Skeletal muscle cell (primary cell): ENCODE measurements around the genes SLC13A1, IQUB and NDUFA5.

- RRBS, result no CpG with 5 or more reads among the region's 29 CpGs
Measured at GRCh38 chr7:118214432-118214947, 10.0 kb upstream of the ANKRD7 start.

GRCh38 chr7:120856498-120857512 lies 1.1 kb downstream of the TSPAN12 start:
- RRBS, result no CpG with 5 or more reads among the region's 52 CpGs

- RRBS, result no CpG with 5 or more reads among the region's 1 CpG
Measured at GRCh38 chr7:120988171-120988409, 421 bp upstream of the CPED1 start.

- RRBS, result no CpG with 5 or more reads among the region's 10 CpGs
Measured at GRCh38 chr7:121027707-121028760, 39.5 kb downstream of the CPED1 start.

DNA sequence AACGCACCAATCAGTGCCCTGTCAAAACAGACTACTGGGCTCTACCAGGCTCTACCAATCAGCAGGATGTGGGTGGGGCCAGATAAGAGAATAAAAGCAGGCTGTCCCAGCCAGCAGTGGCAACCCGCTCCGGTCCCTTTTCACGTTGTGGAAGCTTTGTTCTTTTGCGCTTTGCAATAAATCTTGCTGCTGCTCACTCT lies 72.0 kb downstream of the CPED1 start:
- RRBS, result no CpG with 5 or more reads among the region's 5 CpGs

- RRBS, result no CpG with 5 or more reads among the region's 11 CpGs
Measured at GRCh38 chr7:121137926-121138956, 149.7 kb downstream of the CPED1 start.

- RRBS, result no CpG with 5 or more reads among the region's 16 CpGs
Measured at GRCh38 chr7:121301987-121303223, 26.4 kb upstream of the WNT16 start.

DNA sequence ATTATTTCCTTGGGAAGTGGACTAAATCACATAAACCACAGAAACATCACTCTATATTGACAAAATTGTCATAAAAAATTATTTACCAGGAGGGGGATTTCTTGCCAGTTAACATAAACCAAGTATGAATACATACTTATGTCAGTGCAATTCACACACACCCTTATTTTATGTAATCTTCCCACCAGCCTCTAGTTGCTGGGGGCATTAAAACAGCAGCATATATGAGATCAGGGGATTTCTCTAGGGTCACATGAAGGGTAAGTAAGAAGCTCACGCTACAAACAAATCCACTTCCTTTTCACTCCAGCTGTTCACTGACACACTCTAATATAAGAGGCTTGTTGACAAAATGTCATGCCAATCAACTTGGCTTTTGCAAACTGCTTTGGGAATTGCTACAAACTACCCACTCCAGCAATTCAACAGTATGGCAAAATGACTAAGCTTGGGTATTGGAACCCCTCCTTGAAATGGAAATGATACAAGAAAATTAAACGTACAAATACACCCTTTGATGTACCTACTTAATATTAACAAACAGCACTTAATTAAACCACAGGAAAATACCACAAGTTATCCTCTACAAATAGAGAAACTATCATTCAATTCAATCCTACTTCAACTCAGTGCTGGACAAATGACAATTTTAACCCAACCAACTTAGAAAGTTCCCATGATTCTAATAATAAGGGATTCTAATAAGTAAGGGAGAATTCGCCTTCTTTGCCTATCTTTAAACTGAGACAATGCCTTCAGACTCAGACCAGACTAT lies 10.2 kb downstream of the FAM3C start:
- RRBS, result no CpG with 5 or more reads among the region's 3 CpGs

DNA sequence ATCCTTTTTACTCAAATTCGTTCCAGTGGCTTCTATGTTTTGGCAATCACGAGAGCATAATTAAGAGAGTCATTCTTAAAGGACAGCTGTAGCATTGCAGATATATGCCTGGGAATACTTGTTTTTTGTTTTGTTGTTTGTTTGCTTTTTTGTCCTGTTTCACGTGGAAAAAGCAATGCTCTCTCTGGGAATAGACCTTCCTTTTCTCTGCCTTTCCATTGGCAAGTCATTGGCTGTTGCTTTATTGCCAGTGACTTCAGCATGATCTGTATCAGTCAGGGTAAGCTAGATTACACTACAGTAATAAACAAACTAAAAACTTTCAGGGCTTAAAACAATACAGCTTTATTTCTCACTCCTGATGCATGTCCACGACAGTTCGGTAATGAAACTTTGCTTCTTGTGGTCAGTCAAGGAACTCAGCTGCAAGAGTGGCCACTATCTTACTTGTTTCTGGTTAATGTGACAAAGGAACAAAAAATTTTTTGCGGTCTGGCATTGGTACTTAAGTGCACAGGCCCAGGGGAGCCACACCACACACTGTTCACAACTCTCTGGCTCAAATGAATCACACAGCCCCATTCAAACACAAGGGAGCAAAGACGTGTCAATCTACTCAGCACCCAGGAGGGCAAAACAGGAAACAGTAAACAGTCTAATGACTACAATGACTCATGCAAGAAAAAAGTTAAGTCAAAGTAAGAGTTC lies 134.1 kb upstream of the FAM3C start:
- RRBS, result no CpG with 5 or more reads among the region's 7 CpGs

GRCh38 chr7:121620796-121621345 lies 224.8 kb upstream of the FAM3C start:
- RRBS, result no CpG with 5 or more reads among the region's 10 CpGs

DNA sequence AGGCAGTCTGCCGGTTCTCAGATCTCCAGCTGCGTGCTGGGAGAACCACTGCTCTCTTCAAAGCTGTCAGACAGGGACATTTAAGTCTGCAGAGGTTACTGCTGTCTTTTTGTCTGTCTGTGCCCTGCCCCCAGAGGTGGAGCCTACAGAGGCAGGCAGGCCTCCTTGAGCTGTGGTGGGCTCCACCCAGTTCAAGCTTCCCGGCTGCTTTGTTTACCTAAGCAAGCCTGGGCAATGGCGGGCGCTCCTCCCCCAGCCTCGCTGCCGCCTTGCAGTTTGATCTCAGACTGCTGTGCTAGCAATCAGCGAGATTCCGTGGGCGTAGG lies 20.3 kb downstream of the FEZF1 start:
- RRBS, result no CpG with 5 or more reads among the region's 10 CpGs

GRCh38 chr7:122834505-122835192 lies 51.6 kb downstream of the CADPS2 start:
- RRBS, result no CpG with 5 or more reads among the region's 14 CpGs

DNA sequence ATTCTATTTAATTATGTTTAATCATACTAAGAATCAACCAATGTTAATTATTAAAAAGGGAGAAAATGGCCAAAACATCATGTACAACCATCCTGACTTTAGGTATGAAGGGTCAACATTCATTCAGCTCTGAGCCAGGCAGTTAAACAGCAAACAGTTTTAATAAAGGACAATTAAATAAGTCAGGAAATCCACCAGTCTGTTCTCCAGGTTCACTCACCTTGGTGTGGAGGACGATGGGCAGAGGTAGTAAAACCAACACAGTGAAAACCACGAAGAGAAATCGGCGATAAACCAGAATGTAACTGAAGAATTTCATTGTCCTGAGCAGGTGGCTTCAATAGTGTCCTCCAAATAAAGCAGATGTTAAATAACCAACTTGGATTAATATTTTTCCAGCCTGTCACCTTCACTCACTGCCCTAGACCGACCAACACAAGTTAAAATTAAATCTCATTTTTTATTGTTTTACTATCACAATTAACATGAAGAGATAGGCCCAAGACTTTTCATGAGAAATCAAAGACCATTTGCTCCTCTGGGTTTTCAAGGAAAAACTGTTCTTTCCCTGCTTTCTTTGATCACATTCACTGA lies at the start of gene SLC13A1:
Gene SLC13A1, minus strand, starts transcription at position 342 of the 594 bp plus-strand sequence.
- RRBS, result no CpG with 5 or more reads among the region's 5 CpGs

GRCh38 chr7:123532597-123533562 lies 1.5 kb downstream of the IQUB start:
- RRBS, result 2% methylated on average over 2 of the region's 46 CpGs

DNA sequence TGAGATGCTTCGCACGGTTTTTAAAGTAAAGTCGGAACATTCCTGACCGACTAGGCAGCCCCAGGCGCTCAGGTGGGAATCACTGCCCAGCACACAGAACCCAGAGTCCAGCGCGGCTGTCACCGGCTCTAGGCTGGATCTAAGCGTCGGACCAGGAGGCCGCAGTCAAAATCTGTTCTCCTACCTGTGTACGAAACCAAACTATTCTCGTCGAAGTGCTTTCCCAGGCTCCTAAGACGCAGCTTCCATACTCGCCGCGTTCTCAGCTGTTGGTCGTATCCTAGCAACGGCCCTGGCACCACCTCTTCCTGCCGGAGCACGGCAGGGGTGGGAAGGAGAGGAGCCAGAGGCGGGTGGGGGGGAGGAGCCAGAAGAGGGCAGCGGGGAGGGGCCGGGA lies at the start of gene IQUB:
Gene IQUB, minus strand, starts transcription at position 288 of the 397 bp plus-strand sequence.
- RRBS, result 2% methylated on average over 3 of the region's 25 CpGs

GRCh38 chr7:123557650-123558594 lies at the start of gene NDUFA5:
Gene NDUFA5, minus strand, starts transcription at chr7:123557818.
- RRBS, result no CpG with 5 or more reads among the region's 34 CpGs

DNA sequence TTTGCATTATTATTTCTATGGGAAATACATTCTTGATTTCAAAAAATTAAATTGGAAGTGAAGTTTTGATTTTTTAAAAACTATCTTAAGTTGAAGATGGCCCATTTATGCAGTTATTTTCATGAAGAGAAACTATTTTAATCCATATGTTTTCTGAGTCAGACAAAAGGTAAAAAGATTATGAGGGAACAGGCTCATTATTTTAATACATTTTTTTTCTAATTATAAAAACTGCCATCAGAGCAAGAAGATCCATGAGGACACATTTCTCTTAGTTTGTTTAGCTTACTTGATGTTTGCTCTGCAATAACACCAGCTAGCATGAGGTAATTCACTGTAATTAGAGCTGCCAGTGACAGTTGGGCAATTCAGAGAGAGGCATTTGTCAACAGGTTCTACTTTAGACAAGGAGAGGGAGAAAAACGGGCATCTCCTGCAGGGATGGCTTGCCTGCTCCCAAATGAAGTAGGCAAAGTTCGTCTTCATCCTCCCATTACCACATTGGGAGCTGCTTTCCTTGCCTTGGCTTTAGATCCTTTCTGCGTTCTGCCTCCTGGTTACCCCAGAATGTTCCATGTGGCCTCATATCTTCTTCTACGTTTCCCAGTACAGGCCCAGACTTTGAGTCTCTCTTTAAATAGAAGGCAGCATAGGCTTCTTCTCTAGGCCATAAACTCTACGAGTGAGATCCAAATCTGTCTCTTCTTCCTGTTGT lies 21.0 kb downstream of the ASB15 start:
- RRBS, result no CpG with 5 or more reads among the region's 5 CpGs

GRCh38 chr7:123721647-123722445 lies 27.0 kb downstream of the WASL start:
- RRBS, result no CpG with 5 or more reads among the region's 8 CpGs

- RRBS, result no CpG with 5 or more reads among the region's 31 CpGs
Measured at GRCh38 chr7:123749357-123750003, 677 bp upstream of the WASL start.

DNA sequence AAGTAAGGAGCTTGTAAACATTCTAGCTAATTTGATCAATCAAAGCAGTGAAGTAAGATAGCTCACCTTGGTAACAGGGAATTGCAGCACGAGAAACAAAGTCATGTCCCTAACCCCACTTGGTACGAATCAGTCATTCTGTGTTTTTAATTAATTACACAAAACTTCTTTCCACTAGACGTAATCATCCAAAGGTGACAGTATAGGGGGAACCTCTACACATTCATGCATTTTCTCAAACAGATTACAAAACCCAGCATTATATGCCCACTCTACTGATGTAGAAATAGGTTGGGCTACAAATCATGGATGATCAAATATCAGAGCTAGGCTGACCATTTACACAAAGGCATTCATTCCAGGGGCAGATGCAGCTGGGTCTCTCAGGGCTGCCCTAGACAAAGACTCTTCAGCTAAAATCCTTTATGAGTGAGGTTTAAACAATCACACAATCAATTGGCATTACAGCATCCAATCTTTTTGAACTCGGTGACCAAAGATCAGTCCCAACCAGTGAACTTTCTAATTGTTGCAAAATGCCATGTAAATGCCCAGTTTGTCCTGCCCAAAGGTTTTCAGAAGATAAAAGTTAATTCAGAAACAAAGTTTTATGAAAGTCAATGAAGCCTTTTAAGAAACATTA lies 41.3 kb downstream of the GPR37 start:
- RRBS, result no CpG with 5 or more reads among the region's 4 CpGs